ENCODE measurements around a stretch of chr7.

- PRO-cap, result unidirectional peak, minus-strand start at chr7:24591391
Measured at GRCh38 chr7:24591106-24591591, 17.9 kb downstream of the PALS2 start.

DNA sequence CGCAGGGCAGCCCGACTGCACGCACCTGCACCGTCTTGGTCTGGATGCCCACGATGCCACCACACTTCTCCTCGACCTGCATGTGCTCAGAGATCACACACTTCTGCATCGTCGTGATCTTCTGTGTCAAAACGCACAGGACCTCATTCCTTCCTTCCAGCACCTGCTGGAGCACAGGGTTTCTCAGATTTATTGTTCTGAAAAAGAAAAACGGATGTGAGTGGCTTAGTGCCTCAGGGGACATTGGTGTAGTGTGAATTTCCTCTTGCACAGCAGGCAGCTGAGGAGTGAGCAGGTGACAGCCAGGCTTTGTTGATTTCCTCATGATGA, 38.3 kb downstream of the GSDME start:
- PRO-cap, result no peak

DNA sequence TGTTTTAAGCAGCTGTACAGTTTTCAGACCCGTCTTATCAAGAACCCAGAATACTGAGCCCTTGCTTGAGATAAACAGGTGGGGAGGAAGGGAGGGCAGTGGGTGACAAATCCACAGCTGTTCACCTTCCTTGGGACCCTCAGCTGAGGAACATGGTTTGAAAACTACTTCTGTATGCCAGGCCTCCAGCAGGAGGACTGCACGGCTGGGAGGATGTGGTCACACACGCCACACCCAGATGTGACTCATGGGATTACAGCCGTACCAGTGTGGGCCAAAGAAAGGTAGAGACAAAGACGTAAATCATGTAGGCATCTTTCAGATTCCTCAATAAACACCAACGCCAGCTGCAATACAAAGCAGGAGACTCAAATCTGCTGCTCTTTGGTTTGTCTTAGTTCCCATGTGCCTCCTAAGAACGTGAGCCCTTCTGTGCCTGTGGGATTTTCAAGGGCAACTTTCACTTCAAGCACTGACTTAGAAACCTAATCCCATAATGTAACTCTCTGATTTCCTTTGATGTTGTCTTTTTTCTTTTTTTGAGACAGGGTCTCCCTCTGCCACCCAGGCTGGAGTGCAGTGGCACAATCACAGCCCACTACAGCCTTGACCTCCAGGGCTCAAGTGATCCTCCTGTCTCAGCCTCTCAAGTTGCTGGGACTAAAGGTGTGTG, 64.2 kb upstream of the GSDME start:
- PRO-cap, result no peak

DNA sequence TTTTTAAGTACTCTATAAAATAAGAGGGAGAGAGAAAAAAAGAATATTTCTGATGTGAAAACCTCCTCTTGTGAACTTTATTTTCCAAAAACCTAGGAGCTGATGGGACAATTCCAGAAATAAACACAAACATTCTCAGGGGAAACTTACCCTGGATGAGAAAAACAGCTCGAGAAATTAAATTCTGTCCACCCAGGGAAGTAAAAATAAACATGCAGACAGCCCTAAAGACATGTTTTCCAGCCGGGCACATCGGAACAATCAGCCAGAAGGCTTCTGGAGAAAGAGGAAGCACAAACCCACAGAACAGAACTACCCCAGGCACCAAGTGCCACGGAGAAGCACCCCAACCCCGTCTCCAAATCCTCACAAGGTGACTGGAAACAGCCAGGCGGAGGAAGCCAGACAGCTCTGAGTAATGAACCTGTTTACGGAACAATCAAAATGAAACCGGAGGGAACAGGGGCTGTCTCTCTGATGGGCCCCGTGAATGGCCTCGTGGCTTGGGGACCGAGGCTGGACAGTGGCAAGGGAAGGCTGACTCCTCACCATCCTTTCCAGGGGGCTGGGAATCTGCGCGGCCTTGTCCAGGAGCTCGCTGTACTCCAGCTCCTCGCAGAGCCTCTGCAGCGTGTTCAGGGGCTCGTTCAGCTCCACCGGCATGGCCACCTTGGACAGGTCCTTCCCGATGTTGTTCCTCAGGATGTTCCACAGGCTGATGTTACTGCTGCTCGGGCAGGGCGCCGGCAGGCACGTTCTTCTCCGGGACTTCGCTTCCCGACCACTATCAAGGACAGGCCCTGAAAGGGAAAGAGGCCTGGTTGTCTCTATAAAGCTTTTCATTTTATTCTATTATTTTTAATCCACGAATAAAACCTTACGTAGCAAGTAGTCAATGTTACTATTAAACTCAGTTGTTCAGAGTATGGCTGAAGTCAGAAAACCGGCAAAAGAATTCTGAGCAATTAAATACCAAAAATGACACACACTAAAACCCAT, 77.0 kb upstream of the GSDME start:
- PRO-cap, result no peak

DNA sequence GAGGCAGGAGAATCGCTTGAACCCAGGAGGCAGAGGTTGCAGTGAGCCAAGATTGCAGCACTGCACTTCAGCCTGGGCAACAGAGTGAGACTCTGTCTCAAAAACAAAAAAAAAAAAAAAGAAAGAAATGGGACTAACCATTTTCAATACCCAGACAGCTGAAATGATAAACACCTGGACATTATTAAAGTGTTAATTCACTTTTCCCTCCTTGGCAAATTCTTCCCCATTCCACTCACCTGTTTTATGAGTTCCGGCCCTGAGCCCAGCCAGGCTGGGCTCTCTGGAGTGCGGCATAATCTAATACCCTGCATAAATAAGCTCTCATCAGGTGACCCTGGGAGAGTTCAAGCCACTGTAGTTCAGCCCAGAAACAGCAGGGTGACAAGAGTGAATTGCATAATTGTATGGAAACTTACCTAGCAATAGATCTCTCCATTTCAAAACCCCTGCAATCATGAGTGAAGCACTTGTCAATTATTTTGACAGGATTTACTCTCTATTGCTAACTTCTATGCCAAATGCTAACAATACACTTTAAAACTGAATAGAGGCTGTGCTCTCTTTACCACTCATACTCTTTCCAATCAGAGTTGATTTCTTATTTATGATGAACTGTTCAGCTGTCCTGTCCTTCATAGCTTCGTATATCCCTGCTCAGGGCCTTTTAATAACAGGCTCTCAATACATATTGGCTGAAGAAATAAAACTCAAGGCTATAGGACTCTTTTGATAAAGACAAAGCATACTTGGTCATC, 94.7 kb downstream of the OSBPL3 start:
- PRO-cap, result no peak

DNA sequence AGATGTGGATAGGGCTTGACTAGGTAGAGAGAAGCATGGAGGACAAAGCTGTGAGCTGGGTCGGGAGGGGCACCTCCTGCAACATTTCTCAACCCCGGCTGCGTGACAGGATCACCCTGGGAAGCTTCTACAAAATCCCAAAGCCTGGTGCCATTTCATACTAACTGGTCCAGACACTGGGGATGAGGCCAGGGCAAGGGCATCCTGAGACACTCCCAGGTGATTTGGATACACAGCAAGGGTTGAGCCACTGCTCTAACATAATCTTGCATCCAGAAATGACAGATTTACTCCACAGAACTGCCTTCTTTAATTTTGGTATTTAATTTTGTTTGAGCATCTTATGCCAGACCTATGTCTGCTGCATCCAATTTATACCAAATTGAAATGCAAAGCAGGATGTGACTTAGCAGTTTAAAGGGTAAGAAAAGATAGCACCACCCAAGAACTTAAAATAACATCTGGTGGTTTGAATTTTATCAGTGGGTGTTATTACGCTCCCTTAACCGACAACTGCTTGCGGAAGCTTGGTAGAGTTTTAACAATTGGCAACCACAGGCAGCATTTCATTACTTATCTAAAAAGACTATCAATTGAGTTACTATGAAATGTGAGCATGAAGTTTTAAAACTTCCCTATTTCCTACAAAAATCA, 69.1 kb downstream of the OSBPL3 start:
- PRO-cap, result no peak

DNA sequence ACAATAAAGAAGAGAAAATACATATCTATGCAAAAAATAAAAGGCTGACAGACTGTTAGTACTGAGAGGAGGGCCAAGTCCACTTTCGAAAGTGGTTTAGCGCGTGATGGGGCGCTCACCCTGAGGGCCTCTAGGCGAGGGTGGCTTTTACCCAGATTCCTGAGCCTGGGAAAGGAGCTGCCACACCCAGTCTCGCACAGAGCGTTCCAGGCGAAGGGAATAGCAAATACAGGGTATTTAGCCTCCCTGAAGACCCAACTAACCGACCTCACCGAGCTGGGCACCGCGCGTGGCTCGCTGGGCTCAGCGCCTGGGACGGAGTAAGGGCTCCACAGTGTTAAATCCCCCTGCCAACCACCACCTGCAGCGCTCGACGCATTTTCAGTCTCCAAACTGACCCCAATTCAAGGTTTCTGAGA, 1.2 kb upstream of the OSBPL3 start:
- PRO-cap, result no peak

DNA sequence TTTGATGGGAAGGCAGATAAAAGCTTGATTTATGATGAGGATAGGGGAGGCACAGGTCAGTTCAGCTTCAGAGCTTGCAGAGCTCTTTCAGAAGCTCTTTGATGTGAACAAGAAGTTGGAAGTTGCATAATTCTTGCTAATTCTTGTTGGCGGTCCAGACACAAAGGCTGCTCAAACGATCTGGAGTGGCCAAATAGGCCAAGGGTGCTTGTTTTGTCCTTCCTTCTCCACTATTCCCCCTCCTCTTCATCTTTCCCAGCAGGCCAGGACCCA, 180.0 kb upstream of the NPVF start:
- PRO-cap, result no peak

- PRO-cap, result bidirectional peak, plus-strand start at chr7:25625806, minus-strand start at chr7:25625697
Measured at GRCh38 chr7:25625323-25625900, 397.1 kb upstream of the NPVF start.

DNA sequence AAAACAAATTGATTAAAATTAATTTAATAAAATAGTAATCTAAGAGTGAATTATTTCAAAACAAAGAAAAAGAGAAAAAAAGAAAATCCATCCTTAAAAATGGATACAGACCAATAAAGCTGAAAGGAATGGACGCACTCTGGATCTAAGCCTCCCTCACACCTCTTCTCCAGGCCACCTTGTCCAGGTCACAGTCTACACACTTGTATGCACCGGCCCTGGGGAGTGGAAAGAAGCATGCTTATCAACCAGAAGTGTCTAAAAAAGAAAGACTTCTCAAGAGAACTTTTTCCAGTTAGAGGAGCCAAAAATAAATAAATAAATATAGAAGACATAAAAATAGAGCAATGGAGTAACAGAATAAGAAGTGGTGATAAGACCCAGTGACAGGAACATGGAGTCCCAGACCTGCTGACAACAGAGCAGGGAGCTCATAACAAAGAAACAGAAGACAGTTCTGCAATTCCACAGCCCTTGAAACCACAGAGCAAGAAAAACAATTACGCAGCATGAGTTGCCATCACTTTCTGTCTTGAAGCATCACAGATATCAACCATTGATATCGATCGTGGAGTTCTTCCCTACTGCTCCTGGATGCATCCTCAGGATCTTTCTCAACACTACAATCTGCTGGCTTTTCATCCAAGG, 311.7 kb upstream of the NFE2L3 start:
- PRO-cap, result no peak

- PRO-cap, result bidirectional peak, plus-strand start at chr7:25860511, minus-strand start at chr7:25860545
Measured at GRCh38 chr7:25860250-25861025, 291.6 kb upstream of the NFE2L3 start.

DNA sequence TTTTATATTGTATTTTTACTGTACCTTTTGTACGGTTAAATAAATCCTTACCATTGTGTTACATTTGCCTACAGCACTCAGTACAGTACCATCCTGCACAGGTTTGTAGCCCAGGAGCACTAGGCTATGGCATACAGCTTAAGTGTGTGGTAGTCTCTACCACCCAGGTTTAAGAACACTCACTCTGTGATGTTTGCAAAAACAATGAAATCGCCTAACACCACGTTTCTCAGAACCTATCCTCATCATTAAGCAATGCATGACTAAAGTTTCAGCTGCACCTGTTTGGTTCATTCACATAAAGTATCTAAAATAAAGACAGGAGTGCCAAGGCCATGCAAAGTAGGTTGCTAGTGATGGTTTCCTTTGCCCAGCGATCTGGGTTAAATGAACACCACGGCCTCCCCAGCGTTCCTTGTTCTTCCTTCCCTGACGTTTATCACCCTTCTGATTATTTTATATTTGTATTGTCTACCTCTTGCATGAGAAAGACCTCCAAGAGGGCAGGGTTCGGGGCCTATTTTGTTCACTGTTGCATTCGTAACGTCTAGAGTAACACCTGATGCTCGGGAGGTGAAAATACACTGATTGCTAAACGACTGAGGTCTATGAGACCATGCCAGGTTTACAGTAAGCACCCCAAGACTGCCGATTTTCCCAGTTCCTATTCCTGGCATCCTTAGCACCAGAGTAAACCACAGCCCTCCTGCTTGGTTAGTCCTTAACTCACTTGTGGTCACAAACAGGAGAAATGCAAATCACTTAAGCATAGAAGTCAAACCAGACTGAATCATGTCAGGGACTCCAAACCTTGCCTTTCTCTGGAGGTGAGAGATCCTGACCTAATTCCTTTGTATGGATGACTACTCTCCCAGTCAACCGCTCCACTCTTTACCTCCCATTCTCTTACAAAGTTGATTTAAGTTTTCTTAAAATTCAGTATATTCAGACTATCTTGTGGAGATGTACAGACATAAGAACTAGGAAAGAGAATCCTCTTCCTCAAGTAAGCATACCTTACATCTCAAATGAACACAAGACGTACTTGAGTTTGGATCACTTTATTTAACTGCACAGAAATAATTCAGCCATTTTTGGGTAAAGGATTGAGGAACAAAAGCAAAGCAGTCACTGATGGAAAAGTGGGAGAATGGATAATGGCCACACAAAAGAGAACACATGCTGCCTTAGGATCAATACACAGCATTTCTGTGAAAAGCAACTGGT, 204.0 kb upstream of the NFE2L3 start:
- PRO-cap, result no peak

- PRO-cap, result bidirectional peak, plus-strand start at chr7:25952269, minus-strand start at chr7:25952122
Measured at GRCh38 chr7:25951791-25952414, 200.1 kb upstream of the NFE2L3 start.

- PRO-cap, result no peak
Measured at GRCh38 chr7:26083121-26083379, 68.9 kb upstream of the NFE2L3 start.

DNA sequence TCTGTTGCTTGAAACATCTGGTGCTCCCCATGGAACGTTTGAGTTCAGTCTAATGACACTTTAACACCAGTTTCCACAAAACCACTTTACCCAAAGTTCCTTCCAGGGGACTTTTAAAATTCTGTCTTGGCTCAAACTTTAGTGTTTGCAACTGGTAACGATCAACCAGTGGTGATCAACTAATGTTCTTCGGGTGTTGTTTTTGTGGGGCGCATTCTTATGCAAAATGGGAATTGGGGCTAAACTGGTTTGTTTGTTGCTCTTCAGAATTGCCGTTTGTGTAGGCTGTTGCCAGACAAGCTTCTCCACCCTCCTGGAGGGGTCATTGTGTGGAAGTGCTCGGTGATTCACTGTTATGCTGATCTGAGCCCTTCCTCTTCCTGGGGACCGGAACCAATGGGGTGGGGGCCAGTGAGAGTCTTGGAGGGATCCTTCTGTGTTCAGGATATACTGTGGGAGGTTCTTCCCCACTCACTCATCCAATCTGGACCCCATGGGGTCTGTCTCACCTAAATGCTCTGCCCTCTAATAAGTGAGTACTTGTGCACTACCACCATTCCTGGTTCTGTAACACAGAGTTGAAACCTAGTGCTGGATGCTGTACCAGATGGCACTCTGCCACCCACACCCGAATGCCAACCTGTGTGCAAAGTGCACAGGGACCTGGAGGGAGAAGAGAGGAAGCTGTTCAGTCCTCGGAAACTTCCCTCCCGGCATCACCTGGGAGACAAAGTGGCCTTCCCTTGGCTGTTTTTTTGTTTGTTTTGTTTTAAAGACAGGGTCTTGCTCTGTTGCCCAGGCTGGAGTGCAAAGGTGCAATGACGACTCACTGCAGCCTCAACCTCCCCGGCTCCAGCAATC, 2.0 kb downstream of the NFE2L3 start:
- PRO-cap, result no peak

GRCh38 chr7:26156390-26156759, 4.4 kb downstream of the NFE2L3 start:
- PRO-cap, result no peak

DNA sequence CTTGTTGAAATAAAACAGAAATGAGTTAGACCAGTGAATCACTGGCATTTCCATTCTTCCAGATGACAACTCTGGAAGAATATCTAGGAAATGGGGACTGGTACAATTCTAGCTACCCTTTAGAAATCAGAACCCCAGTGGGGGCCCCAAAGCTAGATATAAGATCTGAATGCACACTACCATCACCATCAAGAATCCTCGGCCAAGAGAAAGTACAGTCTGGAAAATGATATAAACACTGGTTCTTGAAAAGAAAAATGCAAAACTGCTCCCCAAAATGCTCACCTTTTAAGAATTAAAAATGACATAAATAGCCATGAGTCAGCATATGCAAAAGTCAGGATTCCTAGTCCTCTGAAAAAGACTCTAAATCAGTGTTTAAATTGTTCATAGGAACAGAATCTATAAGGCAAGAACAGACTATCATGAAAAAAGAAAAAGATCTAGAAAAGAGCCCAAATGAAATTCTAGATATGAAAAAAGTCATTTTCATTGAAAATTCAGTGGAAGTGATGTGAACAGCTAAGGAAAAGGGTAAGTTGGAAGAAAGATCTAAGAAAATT, 19.1 kb downstream of the HNRNPA2B1 start:
- PRO-cap, result no peak

DNA sequence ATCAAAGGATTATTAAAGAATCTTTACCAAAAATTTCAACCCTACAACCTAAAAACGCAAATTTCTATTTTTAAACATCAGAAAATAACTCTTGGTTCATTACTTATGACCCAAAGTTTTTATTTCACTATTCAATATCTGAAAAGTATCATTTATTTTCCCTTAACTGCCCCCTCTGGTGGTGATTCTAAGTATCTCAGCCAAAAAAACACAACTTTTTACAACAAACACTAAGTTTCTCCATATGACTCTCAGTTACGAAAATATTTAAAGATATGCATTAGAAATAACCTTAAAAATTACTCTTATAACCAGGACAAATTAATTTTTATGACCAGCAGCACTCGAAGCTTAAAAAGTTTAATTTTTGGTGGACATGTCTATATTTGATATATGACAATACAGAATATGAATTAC, 2.5 kb downstream of the HNRNPA2B1 start:
- PRO-cap, result no peak

DNA sequence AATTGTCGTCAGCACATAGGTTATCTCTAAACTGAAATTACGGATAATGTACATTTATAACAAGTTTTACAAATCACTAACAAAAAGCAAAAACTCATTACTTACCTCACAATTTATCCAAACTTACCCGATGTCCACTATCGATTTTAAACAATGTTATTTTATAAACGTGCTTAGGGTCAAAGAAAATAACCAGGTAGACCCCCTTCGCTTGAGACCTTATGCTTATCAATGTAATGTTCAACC, 1.5 kb downstream of the HNRNPA2B1 start:
- PRO-cap, result unidirectional peak, minus-strand start at position 145 of the sequence

DNA sequence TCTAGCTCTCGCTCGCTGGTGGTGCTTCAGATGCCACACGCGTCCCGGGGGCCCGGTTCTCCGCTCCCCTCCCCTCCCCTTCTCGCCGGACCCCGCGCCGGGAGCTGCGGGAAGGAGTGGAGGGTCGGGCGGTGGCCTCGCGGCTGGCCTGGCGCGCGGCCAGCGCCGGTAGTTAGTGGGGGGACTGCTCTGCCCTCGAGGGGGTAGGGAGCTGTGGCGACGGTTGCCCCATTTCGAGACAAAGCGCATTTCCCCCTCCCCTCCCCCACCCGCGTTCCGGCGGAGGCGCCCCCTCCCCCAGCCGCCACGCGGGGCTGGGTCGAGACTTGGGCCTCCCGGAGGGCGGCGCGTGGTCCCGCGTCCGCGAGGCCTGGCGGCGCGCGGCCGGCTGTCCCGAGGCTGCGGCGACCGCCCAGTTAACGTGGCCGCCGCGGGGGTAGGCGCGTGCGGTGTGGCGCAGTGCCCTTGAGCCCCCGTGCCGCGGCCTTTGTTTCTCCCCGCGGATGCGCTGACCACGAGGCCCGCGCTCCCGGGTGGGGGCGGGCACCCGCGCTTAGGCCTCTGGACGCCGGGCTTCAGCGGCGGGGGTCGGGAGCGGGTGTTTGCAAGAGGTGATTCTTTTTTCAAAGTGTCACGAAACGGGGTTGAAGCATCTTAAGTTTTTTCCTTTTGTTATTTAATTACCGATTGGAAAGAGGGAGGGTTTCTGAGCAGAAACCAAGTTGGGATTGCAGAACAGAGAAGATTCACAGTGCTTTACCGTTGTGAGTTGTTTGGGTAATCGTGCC, 495 bp downstream of the CBX3 start:
- PRO-cap, result bidirectional peak, plus-strand start at position 419 of the sequence, minus-strand start at position 453 of the sequence

All from endothelial cell (in vitro differentiated cells).